H4 (cell line): ENCODE data around the gene MARCHF3.

DNA sequence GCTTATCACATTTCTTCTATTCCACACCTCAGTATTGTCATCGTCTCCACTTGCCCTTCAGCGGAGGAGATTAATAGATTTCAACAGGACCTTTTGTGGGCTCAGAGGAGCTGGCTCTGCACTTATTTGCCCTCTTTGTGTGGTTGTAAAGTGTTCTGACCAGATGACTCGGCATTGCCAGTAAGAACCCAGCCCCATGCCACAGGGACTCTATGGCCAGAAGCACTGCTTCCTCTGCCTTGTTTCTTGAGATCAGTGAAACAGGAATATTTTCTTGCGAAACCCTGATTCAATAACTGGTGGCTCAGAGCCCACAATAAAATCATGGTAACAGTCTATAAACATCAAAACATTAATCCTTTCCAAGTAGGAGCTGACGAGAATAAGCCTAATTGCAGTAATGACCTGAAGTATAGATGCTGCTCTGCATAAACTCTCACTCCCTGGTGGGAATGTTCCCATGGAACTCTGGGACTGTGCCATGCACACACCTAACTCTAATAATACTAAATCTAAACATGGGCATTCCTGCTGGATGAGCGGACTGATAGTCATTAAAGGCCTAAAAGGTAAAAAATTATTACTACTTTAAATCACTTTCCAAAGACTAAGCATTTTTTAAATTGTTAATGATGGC is 344.3 kb downstream of the ZNF608 start:
- RAMPAGE, long total RNA: no peak

- RAMPAGE, long total RNA: no peak
Observed at GRCh38 chr5:124707577-124707983, 38.9 kb downstream of the ZNF608 start.

GRCh38 chr5:124724858-124725421 is 21.5 kb downstream of the ZNF608 start:
- RAMPAGE, long total RNA: no peak

- RAMPAGE, long total RNA: no peak
Observed at GRCh38 chr5:124741616-124742567, 4.5 kb downstream of the ZNF608 start.

DNA sequence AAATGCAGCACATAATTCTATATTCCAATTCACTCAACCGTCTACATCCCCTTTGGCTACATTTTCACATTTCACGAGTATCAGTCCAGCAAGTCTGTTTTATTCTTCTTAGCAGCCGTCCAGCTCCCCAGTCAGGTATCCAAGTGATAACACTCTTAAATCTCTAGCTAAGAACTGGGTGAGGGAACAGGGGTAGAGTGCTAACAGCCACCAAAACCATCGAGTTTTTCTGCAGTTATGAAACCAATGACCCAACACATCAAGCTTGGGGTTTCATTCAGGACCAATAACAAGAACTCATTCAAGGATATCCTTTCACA is 3.3 kb downstream of the ZNF608 start:
- RAMPAGE, long total RNA: no peak

DNA sequence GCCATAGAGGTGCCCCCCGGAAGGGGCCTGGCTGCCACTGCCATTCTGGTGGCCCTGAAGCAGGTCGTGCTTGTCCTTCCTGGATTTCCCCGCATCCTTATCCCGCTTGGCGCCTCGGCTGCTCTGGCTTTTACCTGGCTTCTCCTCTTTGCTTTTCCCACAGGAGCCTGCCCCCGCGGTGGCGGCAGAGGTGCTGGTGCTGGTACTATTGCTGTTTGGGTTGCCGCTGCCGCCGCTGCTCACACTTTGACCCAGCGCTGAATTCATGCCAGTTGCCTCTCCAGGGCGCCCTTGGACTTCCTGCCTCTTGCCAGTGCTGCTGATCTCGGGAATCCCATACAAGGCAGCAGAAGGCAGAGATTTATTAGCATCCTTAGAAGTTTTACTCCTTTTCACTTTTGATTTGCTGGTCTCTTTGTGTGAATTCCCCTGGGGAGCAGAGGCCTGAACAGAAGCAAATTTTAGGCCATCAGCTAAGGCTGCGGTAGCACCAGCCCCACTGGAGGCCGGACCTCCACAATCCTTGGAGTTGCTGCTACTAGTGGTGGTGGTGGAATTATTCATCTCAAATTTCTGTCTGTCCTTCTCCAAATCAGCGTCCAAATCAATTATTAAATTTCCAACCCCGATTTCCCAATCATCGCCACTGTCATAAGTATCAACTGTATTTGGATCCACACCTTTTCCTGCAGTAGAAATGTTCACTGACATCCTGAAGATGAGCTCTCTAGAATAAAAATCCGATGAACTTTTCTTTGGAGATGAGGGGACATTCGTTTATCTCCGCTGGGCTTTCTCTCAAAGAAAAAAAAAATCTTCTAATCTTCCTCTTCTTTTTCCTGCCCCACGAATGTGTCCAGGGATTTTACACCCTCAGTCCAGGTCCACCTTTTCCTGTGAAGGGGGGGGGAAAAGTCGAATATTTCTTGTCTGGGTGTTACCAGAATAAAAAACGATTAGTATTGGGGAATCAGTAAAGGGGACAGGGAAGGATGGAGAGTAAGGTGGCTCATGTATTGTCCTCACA is 1.8 kb downstream of the ZNF608 start:
- RAMPAGE, long total RNA: no peak

DNA sequence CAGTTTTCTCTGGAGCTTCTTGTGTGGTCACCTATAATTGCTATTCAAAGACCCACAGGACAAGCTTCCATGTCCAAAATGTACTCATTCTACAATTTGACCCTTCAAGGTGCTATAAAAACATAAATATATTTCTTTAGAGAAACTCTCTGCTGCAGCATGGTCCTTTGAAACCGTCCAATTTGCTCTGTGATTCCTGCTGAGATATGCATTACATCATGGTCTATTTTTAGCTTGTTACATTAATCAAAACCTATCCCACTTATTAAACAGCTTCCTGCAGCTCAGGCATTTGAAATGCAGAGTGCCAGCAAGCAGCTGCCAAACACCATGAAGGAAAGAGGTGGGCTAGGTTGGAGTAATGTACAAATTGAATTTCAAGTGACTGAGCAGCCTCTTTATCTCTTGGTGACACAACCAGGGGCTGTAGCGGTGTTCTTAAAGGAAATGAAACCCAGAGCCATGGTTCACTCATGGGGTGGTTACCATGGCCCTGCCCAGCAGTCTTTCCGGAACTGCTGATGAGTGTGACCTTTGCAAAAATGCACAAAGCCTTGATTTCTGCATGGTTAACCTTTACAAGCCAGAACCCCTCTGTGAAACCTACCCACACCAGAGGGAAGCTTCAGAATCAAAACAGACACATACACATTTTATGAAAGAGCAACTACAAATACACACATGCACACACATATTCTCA is 155.7 kb upstream of the ZNF608 start:
- RAMPAGE, long total RNA: no peak

GRCh38 chr5:124952802-124953054 is 206.3 kb upstream of the ZNF608 start:
- RAMPAGE, long total RNA: no peak

DNA sequence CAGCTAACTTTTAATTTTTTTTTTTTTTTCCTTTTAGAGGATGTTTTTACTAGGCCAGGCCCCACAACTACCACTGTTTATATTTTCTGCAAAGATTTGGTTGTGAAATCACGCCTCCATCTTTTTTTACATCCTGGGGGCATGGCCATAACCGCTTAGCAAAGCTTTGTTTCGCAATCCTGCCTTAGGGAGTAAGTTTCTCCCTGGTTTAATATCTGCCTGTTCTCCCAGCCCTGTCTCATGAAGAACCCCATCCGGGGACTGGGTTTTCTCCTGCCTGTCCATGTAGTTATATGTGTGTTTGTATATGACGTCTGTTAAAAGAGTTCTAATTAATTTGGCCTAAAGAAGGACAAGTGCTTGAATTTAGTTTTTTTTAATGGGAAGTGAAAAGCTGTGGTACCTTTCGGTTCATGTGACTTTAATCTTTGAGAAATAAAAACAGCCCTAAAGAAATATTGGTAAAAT is 217.2 kb upstream of the ZNF608 start:
- RAMPAGE, long total RNA: no peak

DNA sequence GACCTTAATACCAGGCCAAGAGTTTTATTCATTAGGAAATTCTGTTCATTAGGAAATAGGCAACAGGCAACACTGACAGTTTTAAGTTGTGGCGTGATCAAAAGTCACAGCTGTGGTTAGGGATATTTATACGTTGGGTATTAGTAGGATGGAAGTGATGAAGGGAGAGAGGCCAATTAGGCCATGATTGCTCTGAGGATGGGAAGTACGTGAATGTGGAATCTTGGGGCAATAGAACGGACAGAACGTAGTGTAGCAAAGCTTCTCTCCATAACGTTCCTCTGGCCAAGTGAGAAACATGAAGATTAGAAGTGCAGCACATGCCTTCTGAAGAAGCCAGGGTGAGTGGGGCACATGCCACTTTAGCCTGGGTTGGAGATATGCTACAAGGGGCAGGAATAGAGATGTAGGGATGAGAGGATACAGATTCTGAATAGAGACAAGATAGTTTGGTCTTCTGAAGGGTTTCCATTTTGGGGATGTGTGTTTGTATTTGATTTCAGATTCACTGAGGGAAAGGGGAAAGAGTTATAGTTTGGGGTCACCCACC is 290.2 kb upstream of the ZNF608 start:
- RAMPAGE, long total RNA: no peak

- RAMPAGE, long total RNA: no peak
Observed at GRCh38 chr5:125200206-125200774, 453.9 kb upstream of the ZNF608 start.

GRCh38 chr5:125225401-125225641 is 478.9 kb upstream of the ZNF608 start:
- RAMPAGE, long total RNA: no peak

DNA sequence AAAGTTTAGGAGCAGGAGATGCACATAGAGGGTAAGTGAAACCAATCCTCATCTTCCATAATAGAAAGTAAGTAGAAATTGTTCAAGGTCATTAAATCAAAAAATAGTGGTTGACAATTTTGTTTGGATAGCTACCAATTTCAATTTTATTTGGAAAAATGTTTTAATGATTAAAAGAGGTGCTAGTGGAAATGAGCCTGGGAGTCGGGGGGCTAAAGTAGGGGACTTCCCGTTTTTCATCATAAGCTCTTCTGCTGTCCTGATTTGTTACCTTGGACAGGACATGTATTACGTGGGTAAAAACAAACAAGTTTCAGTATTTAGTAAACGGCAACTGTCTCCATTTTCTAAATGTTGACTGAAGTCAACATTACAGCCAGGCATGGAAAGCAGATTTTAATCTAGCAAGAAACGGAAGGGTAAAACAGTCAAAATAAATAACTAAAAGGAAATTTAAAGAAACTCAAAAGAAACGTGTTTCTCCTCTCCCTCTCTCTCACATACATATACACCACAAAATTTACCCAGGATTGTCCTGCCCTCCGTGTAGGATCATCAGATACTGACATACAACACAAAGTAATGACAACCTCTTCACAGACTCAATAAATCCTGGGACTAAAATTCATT is 212.2 kb upstream of the GRAMD2B start:
- RAMPAGE, long total RNA: no peak

DNA sequence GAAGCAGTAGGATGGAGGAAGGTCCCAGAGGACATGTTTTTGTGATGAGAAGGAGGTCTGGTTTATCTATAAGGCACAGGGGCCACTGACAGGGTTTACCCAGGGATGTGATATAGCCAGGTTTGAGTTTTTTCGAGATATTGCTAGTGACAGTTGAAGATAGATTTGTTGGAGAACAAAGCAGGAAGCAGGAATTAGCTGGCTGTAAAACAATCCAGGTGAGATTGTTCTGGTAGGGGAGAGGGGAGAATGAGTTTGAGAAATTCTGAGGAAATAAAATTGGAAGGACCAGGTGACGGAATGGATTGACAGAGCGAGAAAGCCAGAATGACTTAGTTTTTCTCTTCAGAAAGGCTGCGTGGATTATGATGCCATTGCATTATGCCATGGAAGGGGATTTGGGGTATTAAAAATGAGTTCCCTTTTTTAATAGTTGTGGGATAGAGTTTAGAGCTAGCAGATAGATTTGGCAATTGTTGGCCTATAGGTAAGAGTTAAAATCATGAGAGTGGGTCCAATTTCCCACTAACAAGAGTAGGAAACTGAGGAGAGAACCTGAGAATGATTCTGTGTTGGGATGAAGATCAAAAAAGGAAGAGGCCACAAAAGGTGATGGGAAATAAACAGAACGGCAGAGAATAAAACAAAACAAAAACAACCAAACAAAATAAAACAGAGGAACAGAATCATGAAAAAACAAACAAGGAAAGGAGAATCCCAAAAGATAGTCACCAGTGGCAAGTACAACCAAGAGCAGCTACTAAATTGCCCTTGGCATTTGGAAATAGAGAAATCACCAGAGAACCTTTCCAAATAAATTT is 14.0 kb downstream of the GRAMD2B start:
- RAMPAGE, long total RNA: no peak

DNA sequence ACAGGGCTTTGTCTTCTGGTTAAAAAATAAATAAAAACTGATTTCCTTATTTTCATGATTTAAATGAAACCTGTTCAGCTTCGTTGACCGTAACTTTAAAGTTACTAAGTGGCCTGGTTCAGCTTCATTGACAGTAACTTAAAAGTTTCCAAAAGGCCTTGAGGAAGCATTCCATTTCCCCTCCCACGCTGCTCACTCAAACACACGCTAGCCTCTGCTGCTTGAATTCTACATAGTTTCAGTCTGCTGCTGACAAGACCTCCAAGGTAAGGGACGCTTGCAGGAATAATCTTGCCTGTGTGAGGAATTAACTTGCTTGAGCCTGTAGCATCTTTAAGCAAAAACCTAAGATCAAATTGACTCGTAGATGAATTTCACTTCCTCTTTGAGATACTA is 39.0 kb downstream of the GRAMD2B start:
- RAMPAGE, long total RNA: no peak

- RAMPAGE, long total RNA: no peak
Observed at GRCh38 chr5:126486419-126486761, 63.2 kb downstream of the GRAMD2B start.

DNA sequence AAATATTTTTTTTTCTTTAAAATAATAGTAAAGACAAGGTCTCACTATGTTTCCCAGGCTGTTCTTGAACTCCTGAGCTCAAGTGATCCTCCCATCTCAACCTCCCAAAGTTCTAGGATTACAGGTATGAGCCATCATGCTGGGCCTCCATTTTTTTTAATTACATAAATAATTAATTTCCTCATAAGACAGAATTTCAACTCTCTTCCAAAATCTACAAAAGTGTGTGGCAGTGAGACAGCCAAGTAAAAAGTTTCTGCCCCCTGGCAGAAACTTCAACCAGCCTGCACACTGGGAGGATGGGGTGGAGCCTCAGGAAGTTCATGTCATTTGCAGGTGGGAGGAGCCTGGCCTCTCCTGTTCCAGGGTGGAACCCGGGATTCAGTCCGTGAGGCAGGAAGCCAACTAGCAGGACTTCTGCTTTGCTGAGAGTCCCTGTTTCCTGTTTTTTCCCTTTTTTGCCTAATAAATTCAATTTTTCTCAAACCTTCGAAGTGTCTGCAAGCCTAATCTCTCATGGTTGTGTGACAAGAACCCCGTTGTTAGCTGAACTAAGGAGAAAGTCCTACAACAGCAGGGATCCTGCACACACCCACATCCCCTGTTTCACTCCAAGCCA is 69.5 kb downstream of the ALDH7A1 start:
- RAMPAGE, long total RNA: no peak

- RAMPAGE, long total RNA: no peak
Observed at GRCh38 chr5:126526381-126526942, 68.6 kb downstream of the ALDH7A1 start.

DNA sequence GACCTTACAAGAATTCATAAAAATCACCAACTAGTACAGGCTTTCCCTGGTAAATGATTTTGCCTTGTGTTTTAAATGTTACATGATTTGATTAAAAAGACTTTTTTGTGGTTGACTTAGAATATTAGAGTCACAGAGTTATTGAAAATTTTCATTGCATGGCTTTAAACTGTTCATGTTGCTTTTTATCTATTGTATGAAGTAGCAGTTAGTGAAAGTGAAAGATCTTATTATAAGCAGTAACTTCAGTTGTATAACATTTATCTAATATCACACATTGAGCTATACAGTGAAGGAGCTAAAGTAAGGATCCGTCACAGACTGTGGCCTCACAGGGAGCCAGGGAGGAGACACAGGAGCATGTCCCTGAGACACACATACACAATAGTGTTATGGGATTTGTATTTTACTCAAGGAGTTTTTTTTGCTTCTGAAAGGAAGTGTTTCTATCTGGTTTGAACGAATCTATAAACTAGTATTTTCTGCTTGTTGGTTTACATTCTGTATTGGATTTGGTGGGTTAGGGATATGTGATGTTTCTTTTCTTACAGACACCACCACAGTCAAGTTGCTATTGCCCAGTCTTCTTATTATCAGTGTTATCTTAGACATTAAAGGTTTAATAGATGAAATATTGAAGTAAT is 34.1 kb downstream of the LMNB1 start:
- RAMPAGE, long total RNA: no peak

DNA sequence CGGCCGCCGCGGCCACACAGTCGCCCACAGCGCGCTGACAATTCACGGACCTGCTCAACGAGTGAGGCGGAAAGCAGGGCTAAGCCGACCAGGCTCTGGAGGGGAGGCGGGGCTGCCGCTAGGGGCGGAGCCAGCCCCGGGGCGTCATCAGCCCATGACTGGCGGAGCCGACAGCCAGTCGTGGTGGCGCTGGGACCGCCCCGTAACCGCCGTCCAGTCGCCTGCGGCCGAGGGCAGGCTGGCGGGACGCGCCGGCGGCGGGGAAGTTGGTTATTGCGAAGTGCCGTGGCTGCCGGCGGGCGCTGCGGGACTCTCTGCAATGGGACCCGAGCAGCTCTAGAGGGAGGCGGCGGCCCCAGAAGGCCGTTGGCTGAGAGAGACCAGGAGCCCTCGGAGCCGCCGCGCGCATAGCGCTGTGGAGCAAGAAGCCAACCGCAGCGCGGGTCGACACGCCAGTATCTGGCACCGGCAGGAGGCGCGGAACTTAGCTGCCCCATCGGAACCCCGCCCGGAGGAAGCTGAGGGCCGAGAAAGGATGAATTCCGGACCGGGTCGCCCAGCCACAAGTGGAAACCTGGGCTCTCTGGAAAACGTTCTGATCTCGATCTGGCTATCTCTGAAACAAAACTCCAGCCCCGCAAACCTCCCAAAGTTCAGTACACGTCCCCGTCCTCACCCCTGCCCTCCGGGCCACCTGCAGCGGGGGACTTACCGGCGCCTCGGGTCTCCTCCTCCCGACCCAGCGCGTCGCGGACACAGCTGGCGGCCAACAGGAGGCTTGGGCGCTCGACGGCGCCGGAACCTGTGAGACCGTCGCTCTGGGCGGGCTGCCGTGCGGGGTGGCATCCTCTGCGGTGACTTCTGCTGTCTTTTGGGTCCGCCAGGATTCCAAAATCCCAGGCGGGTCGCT is at the start of gene MARCHF3:
Gene MARCHF3 (minus strand): TSS at position 63 of the 910 bp plus-strand sequence.
- RAMPAGE, long total RNA: no peak